GM12891 (cell line): ENCODE measurements around a stretch of chr1.

- RRBS: no CpG with 5 or more reads among the region's 13 CpGs
These were observed 15.1 kb downstream of the UTP11 start for GRCh38 chr1:38027437-38028305.

- RRBS: no CpG with 5 or more reads among the region's 4 CpGs
These were observed 68.2 kb upstream of the POU3F1 start for GRCh38 chr1:38114796-38115125.

DNA sequence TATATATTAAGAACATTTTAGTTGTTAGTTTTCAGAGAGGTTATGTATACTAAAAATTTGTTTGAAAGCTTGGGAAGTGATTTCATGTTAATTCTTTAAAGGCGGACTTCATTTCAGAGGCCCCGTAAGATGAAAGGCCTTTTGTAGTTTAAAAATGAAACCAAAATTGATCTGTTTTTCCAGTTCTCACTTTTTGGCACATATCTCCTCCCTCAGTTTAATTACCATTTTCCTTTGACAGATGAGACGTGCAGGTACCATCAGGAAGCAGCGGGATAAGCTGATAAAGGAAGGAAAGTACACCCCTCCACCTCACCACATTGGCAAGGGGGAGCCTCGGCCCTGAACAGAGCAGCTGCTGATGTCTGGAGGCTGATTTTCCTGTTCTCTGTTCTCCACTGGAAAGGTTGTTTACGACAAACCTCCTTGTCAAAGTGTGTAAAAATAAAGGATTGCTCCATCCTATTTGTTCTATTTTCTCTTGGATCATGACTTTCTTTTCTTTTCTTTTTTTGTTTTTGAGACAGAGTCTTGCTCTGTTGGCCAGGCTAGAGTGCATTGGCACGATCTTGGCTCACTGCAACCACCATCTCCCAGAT, 8.1 kb downstream of the NDUFS5 start:
- RRBS: no CpG with 5 or more reads among the region's 7 CpGs

GRCh38 chr1:39043318-39043869, 17.2 kb downstream of the NDUFS5 start:
- RRBS: no CpG with 5 or more reads among the region's 7 CpGs

- RRBS: 4% methylated on average over 3 of the region's 27 CpGs
These were observed 55.6 kb downstream of the NDUFS5 start for GRCh38 chr1:39081882-39082075.

DNA sequence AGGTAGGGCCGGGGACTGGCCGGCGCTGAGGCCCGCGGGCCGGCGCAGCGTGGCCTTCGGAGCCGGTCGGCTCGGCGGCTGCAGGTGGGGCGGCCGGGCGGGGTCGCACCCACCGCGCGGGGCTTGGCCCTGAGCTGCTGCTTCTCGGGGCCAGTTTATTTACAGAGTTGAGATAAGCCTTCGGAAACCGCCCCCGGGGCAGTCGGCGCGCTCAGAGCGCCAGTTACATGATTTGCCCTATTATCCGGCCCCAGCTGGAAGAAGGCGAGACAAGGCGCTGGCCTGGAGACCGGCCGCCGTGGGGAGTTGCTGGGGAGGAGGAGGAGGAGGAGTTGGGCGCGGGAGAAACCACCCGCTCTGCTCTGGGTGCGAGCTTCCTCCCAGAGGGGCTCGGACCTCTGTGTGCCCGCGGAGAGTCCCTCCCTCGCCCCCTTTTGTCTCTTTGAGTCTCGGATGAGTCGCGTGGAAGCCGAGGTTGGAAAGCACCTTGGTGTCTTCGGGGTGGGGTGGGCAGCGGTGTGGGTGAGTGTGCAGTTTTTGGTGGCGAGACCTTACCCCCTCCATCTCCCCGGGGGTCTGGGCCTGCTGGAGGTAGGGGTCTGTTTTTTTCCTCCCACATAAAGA, 79.7 kb downstream of the NDUFS5 start:
- RRBS: 5% methylated on average over 4 of the region's 50 CpGs

- RRBS: no CpG with 5 or more reads among the region's 6 CpGs
These were observed 49.7 kb upstream of the MACF1 start for GRCh38 chr1:39154569-39155476.

DNA sequence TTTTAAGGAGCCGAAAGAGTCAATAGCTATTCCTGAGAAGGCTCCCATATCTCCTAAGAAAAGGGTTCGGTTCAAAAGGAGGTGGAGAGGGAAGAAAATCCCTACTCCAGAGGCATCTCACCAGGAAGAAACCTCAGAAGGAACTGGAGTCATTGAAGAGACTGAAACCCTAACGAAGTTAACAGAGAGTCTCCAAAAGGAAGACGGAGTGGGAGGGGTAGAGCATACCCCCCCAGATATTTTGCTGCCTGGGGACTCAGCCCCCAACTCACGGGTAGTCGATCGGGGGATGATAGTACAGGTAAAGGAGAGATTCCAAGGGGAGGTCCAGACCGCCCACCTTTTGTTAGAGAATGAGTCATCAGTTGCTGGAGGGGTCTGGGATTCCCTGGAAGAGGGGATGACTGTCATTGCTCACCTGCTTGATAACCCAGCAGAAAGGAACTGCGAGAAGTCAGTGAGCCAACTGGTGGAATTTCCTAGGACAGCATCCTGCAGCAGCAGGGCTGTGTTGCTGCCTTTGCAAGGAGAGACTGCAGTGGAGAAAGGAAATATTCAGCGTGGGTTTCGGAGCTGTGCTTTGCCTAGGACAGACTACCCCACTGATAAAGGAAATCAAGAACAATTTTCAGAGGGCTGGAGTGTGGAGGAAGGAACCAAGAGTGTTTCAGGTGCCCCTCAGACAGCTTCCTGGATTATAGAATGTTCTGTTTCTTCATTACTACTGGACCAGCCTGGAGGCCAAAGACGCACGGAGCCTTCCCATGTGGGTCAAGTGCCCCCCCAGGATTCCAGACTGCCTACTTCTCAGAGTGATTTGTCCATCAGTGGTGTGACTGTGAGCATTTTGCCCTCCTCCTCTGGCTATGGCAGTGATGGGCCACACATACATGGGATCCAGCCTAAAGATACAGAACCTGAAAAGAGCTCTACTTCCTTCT, 64.5 kb downstream of the MACF1 start:
- RRBS: no CpG with 5 or more reads among the region's 13 CpGs

DNA sequence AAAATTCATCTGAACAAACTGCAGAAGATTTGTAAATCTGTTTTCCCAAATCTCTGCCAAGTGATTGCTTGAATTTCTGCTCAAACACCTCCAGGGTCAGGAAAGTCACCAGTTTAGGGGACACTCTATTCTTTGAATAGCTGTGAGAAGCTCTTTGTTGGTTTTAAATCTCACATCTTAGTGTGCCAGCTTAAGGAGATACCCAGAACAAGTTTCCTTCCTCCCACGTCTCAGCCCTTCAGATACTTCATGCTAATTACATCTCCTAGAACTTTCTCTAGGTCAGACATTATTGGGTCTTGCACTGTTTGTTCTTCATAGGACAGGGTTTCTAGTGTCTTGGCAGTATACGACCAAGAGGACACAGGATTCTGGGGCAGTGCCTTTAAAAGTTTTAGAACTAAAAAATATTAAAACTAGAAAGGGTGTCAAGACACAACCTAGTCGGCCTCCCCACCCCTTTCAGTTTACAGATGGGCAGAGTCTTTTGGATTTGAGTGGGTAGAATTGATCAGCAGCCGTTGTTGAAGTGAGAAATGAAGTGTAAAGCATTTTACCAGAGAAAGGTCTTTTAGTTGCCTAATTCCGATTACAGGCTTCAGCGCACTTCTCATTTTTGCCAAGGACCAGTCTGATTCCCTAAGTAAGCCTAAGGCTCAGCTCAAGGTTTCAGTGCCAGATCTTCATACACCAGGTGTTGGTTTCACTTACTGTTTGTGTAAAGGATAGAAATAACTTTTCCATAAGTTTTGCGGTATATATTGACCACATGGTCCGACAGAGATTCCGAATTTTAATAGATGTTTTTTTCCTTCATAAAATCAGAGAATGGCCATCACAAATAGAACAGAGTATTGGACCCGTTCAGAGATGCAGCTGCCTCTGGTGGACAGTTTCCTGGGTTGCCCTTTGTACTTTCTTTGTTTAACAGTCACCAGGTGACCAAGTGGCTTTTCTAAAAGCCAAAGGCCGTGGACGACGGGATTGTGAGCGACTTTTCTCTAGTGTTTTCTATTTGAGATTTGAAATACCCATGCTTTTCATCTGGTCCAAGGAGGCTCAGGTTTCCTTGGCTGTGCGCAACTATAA, 84.0 kb upstream of the BMP8A start:
- RRBS: no CpG with 5 or more reads among the region's 15 CpGs

DNA sequence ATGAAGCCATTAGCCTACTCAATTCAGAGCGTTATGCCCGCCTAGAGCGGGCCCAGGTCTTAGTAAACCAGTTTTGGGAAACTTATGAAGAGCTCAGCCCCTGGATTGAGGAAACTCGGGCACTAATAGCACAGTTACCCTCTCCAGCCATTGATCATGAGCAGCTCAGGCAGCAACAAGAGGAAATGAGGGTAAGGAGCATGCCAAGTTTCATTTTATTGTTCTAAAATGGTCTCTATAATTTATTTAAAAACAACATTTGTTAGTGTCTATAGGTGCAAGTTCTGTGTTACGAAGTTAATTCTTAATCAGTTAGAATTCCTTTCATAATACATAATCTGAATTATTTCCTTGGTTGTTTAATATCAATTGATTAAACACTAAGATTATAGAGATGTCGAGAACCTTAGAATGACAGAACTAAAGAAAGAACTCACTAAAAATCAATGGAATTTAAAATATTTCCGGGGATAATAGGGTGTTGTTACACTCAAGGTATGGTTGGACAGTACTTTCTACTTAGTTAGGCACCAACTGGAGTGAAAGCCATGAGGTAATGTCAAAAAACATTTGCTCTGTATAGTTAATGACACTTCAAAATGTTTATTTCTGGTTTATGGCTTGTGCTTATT, 56.9 kb upstream of the BMP8A start:
- RRBS: no CpG with 5 or more reads among the region's 7 CpGs

GRCh38 chr1:39508905-39509249, 17.4 kb downstream of the BMP8A start:
- RRBS: no CpG with 5 or more reads among the region's 11 CpGs

DNA sequence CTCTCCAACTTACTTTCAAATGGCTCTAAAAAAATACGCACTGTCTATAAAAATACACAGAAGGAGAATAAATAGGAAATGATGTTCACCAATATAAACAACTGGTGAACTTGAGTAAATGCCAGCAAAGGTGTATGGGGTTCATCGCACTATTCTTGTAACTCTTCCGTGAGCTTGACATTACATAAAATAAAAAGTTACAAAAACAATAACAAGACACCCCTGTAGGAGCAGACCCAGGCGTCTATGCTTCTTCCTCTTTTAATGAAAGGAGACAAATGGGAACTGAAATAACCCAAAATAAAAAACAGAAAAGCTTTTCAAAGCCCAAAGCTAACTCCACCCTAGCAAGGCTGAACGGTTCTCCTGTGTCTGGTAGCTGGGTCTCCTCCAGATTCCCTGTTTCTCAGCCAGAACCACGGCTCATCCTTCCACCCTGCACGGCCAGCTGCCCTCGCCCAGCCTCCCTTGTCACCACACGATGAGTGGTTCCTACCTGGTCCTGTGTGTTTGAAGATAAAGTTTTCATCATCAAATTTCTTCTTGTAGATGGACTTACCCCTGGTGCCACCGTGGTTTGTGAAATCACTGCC, 35.3 kb downstream of the PABPC4 start:
- RRBS: no CpG with 5 or more reads among the region's 10 CpGs

- RRBS: no CpG with 5 or more reads among the region's 7 CpGs
These were observed 7.0 kb downstream of the PABPC4 start for GRCh38 chr1:39569412-39570219.

GRCh38 chr1:39570220-39571020, 6.2 kb downstream of the PABPC4 start:
- RRBS: no CpG with 5 or more reads among the region's 6 CpGs

GRCh38 chr1:39733020-39733686, 5.5 kb upstream of the PPIE start:
- RRBS: no CpG with 5 or more reads among the region's 8 CpGs

- RRBS: no CpG with 5 or more reads among the region's 17 CpGs
These were observed 30.9 kb upstream of the BMP8B start for GRCh38 chr1:39819419-39820012.

- RRBS: no CpG with 5 or more reads among the region's 2 CpGs
These were observed 31.3 kb downstream of the TRIT1 start for GRCh38 chr1:39851924-39852513.

DNA sequence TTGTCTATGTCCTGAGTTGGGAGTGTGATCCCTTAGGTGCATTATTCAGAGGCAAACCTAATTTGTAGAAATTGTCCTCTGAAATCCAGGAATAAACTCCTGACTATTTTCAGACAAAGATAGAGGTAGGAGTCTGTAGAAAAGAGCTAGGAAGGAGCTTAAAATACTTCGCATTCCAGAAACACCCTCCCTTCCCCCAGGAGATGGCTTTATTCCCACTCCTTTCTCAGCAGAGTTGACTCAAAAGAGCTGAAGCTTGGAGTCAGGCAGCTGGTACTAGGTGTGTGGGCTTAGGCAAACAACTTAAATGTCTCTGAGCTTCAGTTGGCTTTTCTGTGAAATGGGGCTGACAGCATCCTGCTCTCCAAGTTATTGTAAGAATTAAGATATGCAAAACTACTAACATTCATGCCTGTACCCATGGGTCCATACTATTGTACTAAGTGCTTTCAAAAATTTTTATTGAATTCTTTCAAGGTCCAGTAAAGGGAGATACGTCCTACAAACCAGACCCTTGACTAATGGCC, 8.5 kb downstream of the MYCL start:
- RRBS: no CpG with 5 or more reads among the region's 2 CpGs

DNA sequence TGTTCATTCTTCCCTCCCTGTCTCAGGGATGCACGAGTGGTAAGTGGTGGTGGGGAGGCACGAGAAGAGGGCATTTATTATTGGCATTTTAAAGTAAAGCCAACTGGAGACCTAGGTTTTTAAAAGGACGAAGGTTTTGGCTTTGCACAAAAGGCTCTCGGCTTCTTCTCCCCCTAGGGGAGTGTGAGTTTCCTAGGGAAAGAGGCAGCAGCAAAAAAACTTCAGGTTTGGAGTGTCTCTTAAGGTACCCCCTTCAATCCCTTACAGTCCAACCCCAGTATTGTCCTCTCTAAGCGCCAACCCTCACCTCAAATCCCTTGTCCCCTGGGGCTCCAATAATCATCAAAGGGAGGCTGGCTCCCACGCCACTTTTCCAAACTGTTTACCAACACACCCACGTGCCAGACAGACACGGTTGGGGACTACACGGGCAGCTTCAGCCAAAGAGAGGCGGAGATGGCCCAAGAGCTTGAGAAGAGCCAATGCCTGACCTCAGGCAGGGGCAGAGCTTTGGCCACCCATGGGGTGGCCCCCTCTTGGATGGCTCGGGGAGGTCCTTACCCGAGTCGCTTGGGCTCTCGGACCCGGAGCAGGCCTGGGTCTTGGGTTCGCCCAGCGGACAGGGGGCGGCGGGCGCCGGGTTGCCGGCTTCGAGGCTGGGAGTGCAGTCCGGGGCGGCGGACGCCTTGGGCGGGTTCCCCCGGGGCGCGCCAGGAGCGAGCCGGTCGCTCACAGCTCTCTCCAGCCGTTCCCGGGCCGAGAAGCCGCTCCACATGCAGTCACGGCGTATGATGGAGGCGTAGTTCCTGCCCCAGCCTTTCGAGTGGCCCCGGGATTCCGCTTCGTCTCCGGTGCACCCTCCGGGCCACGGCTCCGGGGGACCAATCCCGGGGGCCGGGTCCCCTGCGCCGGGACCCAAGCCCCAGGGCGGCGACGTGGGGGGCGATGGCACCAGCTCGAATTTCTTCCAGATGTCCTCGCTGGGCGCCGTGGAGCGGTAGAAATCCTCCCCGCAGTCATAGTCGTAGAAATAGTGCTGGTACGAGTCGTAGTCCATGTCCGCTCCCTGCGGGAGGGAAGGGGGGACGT, 995 bp downstream of the MYCL start:
- RRBS: 18% methylated on average over 15 of the region's 69 CpGs

DNA sequence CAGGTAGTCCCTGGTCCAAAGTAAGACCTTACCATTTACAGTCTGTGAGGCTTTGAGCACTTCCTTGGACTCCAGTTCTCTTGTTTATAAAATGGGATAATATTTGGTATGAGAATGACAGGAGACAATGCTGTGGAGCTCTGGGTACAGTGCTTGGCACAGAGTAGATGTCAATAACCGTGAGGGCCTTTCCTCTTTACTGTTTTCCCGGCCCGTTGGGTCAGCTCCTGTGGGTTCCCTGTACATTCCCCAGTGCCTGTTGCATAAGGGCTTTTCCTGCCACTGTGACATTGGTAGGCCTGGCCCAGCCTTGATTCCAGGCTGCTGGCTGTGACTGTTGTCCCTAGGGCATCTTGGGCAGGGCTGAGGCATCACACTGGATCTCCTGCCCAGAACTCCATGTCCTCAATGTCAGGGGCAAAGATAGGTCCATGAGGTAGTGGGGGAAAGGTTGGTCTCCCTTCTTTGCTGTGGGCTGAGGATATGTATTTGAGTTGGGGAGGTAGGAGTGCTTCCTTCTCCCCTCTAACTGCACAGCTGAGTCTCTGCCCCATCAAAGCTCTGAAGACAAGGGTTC, 25.8 kb upstream of the MYCL start:
- RRBS: no CpG with 5 or more reads among the region's 3 CpGs